ENCODE measurements around the genes MAPK8, WDFY4 and CHAT.

- RRBS, result 5% methylated on average over 37 of the region's 139 CpGs
Observed at GRCh38 chr10:48306138-48307255, at the start of gene MAPK8. Gene MAPK8, plus strand, starts transcription at chr10:48306677.

GRCh38 chr10:48317083-48317629, 10.7 kb downstream of the MAPK8 start:
- RRBS, result no CpG with 5 or more reads among the region's 7 CpGs

DNA sequence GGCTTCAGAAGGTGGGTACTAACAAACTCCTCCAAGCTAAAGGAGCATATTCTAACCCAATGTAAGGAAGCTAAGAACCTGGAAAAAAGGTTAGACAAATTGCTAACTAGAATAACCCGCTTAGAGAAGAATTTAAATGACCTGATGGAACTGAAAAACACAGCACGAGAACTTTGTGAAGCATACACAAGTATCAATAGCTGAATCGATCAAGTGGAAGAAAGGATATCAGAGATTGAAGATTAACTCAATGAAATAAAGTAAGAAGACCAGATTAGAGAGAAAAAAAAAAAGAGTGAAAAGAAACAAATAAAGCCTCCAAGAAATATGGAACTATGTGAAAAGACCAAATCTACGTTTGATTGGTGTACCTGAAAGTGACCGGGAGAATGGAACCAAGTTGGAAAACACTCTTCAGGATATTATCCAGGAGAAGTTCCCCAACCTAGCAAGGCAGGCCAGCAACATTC, 66.0 kb downstream of the MAPK8 start:
- RRBS, result no CpG with 5 or more reads among the region's 5 CpGs

GRCh38 chr10:48372864-48373595, 66.6 kb downstream of the MAPK8 start:
- RRBS, result no CpG with 5 or more reads among the region's 6 CpGs

DNA sequence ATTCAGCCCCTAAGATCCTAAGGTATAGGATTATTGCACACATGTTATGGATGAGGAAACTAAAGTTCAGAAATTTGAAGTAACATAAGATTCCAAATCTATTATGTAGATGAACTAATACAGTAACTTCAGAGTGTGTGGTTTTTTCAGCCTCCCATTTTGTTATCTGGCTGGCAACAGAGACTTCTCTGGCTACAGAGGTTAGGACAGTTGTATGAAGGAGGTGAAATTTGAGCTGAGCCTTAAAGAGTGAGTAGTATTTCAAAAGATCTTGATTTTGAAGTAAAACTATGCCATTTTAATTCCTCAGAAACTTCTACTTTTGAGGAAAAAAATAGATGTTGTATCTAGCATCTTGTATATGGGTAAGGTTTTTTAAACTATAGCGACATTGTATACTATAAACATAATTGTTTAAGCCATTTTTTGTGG, 125.5 kb downstream of the MAPK8 start:
- RRBS, result no CpG with 5 or more reads among the region's 1 CpG

- RRBS, result no CpG with 5 or more reads among the region's 3 CpGs
Observed at GRCh38 chr10:48468053-48468790, 136.7 kb downstream of the ARHGAP22 start.

DNA sequence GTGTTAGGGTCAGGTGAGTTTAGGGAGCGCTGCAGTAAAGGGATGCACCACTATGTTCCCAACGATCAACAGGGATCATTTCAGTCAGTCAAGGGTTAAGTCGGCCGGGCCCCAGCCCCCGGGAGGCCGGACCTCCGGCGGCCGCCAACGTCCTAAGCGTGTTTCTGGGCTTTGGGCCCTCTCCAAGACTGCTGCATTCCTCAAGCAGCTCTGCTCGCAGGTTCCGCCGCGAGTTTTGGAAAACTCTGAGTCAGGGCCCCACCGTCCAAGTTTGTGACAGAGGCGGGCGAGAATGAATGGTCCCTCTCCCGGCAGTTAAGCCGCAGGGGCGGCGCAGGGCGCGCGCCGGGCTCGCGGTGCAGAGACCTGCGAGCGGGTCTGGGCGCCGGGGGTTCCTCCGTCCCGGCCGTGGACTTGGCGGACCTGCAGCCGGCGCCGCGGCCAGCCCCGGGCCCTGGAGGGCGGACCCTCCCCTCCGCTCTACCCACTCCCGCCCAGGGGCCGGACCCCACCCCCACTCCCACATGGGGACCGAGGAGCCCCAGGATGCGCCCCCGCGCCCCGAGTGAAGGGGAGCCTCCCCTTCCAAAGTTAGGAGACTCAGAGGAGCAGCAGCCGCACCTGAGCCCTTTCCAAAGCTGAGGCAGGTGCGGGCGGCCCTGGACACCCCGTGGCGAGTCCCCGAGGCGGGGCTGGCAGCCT, 81.4 kb downstream of the ARHGAP22 start:
- RRBS, result 2% methylated on average over 19 of the region's 57 CpGs

DNA sequence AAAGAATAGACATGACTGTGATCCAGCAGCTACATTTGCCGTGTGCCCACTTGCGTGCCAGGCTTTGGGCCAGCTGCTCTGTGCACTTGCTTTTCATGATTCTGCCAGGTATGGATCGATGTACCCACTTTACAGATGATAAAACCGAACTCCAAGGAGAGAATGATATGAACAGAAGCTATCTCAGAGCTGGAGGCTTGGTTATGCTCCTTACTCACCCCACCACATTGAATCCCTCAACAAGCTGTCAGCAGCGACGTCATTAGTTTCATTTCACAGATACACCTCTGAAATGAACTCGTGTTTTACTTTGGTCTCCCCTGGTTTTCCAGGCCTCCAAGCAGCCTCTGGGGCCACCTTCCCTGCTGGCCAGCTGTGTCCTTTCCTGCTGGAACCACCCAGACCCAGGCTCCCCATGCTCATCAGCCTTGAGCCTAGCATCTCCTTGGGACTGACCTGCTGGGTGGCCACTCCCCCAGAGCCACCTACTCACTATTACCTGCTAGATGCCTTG, 11.9 kb upstream of the WDFY4 start:
- RRBS, result no CpG with 5 or more reads among the region's 7 CpGs

GRCh38 chr10:48684498-48685949, at the start of gene WDFY4:
Gene WDFY4, plus strand, starts transcription at chr10:48684873.
- RRBS, result 94% methylated on average over 5 of the region's 33 CpGs

GRCh38 chr10:48800154-48800693, 115.6 kb downstream of the WDFY4 start:
- RRBS, result no CpG with 5 or more reads among the region's 8 CpGs

DNA sequence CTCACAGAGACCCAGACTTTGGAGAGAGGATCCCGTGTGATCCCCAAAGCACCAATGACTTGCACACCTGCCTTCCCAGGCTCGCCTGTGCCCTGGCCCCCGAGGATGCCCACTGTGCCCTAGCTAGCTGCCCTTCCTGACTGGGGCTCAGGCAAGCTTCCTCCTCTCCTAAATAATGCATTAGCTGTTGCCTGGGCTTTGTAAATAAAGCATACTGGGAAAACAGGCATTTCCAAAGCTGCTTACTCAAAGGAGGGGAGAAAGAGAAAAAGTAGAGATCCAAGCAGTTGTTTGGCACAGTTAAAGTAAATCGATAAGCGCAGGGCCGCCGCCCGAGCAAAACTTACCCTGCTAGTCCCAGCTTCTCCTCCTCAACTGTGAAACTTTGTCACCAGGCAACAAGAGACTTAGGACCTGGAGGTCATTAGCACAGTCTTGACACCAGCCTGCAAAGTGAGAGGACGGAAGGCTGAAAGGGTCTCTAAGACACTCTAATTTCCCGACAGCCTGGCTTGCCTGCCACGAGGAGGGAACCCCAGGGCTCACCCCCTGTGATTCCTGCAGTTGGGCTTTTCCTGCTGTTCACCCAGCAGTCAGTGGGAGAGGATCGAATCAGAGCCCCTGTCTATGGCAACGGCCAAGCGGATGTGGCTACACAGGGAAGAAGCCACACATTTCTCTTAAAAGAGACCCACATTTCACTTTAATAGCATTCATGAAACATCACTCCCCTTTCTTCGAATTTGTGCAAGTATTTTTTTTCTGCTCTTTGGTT, 4.6 kb downstream of the LRRC18 start:
- RRBS, result no CpG with 5 or more reads among the region's 15 CpGs

DNA sequence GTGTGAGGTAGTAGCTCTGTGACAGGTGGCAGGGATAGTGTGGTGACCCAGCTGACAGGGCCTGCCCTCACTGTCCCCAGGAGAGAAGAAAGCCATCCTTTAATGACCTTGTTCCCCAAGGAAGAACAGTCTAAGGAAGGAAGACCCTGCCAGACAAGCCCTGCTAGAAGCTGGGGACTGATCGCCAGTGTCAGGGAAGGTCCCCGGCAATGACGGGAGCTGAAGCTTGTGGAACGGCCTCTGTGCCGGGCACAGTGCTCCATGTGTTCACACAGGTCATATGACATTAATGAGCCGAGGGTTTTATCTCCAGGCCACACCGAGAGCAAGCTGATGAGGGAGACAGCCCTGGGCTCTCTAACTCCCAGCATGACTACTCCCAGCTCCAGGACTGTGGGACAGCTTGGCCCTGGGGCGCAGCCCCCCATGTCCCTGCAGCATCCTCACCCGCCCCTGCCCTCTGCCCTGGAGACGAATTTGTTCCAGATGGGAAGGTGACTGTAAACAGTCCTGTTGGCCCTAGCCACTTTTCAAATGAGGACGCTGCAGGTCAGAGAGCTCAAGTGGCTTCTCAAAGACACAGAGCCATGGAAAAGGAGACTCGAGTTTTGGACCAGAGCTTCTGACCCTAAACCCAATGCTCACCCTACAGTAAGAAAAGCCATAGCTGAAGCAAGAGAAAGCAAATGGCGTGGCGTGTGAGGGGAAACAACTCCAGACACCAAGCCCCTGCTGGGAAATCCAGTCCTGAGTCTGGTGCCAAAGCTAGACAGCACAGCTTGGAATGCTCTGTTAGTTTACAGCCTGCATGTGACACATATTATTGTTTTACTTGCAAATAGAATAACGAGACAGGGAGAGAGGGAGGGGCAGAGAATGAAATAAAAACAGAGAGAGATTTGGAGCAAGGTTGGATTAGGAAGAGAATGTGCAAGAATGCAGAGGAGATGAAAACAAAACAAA, 69.3 kb upstream of the LRRC18 start:
- RRBS, result 94% methylated on average over 3 of the region's 15 CpGs

DNA sequence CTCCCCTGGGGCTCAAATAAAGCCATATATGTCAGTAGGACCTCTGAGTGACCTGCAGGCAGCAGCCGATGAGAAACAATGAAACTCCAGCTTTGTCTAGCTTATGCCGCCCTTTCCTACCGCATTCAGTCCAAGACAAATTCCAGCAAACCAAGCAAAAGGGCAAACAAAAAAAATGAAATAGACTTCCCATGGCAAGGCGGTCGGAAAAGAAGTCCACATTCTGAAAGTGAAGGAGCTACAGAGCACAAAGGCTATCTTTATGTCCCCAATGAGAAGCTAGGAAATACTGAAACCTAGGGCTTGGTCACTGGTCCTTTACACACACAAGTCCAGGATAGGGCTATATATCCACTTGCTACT, 20.4 kb downstream of the VSTM4 start:
- RRBS, result no CpG with 5 or more reads among the region's 5 CpGs

DNA sequence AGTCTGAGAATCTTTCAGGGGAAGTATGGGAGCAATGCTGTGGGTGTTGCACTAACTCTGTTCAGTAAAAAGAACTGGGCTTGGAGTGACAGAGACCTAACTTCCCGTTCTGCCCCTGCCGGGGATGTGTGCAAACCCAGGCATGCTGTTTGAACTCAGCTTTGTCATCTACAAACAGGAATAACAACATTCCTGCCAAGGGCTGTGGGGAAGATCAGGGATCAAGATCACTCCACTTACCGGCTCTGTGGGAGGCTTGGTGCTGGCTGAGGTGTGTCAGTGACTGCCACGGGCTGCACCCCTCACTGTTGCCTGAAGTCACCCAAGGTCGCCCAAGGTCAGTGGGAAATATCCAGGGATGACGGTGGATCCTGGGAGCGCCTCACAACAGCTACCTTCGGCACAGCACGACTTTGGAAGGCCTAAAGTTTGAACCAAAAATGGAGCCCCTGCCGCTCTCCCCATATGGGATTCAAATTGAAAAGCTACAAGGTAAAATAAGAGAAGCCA, 23.2 kb upstream of the DRGX start:
- RRBS, result 2% methylated on average over 2 of the region's 10 CpGs

DNA sequence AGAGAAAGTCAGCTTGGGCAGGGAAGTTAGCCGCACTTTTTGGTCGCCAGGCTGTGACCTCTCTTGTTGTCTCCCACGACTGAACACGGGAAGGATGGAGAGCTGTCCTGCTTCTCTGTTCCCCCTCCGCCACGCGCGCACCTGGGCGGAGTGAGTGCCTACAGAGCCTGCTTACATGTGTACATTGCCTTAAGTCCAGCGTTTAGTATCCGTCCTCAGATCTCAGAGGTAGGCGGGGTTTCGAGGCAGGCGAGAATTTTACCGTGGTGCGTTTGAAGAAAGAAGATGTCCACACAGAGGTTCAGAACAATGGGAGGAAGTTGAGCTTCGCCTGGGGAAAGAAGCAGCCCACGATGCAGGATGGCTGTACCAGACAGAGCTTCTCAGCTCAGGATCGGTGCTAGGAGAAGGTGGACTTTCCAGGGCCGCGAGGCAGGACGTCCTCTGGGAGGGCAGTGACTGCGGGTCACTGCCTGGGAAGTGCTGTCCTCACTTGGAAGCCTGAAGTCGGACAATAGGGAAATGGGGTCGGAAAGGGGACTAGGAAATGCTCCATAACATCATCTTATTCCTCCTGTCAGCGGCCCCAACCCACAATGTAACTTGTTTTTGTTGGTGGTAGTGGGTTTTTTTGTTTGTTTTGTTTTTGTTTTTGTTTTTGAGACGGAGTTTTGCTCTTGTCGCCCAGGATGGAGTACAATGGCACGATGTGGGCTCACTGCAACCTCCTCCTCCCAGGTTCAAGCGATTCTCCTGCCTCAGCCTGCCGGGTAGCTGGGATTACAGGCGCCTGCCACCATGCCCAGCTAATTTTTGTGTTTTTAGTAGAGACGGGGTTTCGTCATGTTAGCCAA, 702 bp upstream of the ERCC6 start:
- RRBS, result no CpG with 5 or more reads among the region's 34 CpGs

DNA sequence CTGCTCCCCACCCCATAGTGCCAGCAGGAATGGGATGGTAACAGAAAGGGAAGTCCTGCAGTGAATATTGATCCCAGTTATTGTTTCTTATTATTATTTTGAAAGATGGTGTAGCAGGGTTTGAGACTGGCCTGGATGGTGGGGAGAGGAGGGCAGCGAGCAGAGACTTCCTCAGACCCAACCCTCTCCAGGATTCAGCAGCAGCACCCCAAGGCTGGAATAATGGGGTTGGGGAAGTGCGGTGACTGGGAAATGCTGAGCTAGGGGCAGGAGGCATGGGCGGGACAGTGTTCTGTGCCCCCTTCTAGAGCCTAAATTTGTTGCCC, at the start of gene CHAT:
CHAT (plus strand) TSS at position 251 of the 326 bp plus-strand sequence.
- RRBS, result no CpG with 5 or more reads among the region's 3 CpGs

DNA sequence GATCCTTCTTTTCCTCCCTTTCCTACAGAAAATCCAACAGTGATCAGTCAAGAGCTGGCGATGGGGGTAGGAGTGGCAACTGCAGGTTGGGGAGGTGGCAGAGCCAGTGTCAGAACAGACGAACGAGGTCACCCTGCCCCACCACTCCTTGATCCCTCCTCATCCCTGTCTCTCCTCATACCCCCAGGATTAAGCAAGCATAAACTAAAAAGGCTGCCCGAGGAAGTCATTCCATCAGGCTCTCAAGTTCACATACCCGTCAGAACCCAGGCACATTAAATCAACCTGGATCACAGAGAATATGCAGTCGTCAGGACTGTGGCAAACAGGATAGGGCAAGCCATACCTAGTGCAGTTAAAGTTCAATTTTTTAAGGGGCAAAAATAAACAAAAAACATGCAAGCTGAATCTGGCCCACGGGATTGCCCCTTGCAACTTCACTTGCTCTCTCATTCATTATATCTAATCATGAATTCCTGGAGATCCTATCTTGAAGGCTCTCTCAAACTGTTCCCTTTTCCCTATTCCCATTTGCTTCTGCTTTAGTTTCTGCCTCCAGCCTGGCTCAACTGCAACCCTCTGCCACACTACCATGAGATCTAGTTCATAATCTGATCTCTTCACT, 110.0 kb upstream of the ASAH2 start:
- RRBS, result no CpG with 5 or more reads among the region's 7 CpGs

DNA sequence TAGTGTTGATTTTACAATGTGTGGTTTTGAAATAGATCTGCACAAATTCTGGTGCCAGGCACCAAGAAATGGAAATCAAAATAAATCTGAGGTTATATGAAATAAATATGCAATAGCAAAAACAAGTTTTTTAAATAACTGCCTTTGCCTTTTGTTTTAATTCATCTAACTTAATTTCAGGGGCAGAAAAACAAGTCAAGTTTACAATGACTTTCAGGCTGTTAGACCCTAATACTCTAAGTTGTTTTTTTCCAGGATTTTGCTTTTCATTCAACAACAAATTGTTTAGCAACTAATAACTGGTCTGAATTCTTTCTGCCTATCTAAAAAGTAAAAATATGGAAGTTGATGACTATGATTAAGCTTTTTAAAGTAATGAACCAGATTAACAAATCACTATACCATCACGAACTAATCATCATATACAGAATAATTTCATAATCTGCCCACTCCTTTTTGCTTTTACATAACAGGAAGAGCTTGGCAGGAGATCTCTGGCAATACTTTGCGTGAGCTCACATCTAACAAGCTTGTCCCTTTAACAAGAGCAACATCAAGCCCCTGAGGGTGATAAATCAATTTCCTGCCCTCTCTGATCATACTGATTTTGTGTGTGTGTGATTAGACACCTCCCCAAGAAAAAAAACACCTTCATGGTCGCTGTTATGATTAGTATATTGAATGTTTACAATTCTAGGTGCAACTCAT, 143.4 kb upstream of the ASAH2 start:
- RRBS, result no CpG with 5 or more reads among the region's 3 CpGs